Urinary bladder (tissue), 3 donors: ENCODE measurements around a stretch of chr10.

- PRO-cap = no peak
- RAMPAGE, long total RNA = no peak
Observed at GRCh38 chr10:84191136-84191434, 3.3 kb upstream of the CDHR1 start.

- PRO-cap = no peak
- RAMPAGE, long total RNA = no peak
Observed at GRCh38 chr10:84195928-84196596, 1.7 kb downstream of the CDHR1 start.

- PRO-cap = unidirectional peak, minus-strand start at chr10:84330245
- RAMPAGE, long total RNA = no peak
Observed at GRCh38 chr10:84329969-84331110, 2.0 kb downstream of the CCSER2 start.

DNA sequence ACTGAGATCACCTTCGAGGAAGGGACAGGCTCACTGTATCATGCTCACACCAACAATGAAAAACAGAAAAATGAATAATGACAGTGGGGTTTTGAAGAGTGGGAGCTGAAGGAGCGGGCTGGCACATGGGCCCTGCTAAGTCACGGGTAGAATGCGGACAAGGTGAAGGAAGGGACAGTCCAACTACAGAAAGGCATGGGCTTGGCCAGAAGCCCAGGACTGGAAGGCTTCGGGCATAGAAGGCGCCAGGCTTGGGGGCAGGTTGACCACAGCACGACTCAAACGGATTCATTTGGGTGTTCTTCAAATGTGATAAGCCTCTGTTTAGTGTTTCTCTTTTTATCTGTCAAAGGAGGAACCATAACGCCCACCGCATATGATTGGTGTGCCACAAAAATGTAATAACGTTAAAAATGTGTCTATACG, 509.5 kb downstream of the CCSER2 start:
- PRO-cap = no peak
- RAMPAGE, long total RNA = no peak

GRCh38 chr10:86163306-86163892, 203.2 kb downstream of the GRID1 start:
- PRO-cap = no peak
- RAMPAGE, long total RNA = no peak

GRCh38 chr10:86389307-86390101, 22.9 kb upstream of the GRID1 start:
- PRO-cap = no peak
- RAMPAGE, long total RNA = no peak

GRCh38 chr10:86446103-86446622, 75.4 kb downstream of the WAPL start:
- PRO-cap = no peak
- RAMPAGE, long total RNA = no peak

DNA sequence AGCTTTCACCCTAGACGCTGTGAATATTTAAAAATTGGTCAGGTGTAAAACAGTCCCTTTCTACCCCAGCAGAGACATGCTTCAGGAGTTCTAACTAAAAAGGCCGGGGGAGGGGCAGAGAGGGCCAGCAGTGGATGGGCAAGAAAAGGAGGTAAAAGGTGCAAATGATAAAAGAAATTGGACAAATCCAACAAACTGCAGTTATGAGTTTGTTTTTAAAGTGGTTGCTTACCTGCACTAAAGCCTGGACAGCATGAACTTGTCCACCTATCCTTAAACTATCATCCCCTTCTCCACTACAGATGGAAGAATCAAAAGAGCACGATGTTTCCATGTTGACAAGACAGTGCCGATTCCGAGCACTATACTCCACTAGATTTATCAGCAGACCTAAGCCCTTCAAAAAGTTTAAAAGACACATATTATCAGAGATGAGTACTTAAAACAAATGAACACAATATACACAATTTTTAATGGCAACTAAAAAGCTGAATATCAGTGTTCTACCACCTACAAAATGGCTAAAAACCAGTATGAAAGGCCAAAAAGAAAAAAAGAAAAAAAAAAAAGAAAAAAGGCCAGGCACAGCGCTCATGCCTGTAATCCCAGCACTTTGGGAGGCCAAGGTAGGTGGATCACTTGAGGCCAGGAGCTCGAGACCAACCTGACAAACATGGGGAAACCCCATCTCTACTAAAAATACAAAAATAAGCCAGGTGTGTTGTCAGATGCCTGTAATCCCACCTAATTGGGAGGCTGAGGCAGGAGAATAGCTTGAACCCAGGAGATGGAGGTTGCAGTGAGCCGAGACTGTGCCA, 69.6 kb downstream of the WAPL start:
- PRO-cap = no peak
- RAMPAGE, long total RNA = no peak

- PRO-cap = no peak
- RAMPAGE, long total RNA = no peak
Observed at GRCh38 chr10:86499723-86500980, 21.4 kb downstream of the WAPL start.

GRCh38 chr10:86673669-86674394, 5.5 kb downstream of the LDB3 start:
- PRO-cap = no peak
- RAMPAGE, long total RNA = no peak

DNA sequence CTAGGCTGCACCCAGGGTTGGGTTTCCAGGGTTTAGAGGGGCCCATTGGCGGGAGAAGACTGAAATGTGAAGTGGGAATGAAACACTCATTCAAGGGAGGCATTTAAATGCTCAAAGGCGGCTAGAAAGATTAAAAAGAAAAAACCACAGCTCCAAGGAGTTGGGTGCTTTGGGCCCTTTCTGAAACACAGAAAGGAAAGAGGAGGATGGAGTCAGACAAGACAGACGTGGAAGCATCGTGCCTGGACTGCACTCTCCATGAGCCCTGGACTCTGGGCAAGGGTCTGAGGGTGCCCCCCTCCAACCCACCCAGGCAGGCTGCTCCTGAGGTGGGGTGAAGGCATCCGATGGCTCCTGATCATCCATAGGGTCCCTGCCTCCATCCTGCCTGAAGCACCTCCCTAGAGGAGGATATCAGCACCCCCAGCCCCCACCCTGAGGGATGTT, 6.3 kb downstream of the LDB3 start:
- PRO-cap = no peak
- RAMPAGE, long total RNA = no peak

DNA sequence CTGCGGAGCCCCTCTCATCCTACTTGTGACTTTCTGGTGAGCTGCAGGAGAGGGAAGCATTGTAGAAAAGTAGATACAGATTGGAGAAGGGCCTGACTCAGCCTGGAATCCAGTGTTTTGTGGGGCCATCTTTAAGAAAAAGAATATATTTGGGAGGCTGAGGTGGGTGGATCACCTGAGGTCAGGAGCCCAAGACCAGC, 15.7 kb upstream of the BMPR1A start:
- PRO-cap = no peak
- RAMPAGE, long total RNA = no peak

- PRO-cap = no peak
- RAMPAGE, long total RNA = no peak
Observed at GRCh38 chr10:86851274-86852113, 95.1 kb downstream of the BMPR1A start.

DNA sequence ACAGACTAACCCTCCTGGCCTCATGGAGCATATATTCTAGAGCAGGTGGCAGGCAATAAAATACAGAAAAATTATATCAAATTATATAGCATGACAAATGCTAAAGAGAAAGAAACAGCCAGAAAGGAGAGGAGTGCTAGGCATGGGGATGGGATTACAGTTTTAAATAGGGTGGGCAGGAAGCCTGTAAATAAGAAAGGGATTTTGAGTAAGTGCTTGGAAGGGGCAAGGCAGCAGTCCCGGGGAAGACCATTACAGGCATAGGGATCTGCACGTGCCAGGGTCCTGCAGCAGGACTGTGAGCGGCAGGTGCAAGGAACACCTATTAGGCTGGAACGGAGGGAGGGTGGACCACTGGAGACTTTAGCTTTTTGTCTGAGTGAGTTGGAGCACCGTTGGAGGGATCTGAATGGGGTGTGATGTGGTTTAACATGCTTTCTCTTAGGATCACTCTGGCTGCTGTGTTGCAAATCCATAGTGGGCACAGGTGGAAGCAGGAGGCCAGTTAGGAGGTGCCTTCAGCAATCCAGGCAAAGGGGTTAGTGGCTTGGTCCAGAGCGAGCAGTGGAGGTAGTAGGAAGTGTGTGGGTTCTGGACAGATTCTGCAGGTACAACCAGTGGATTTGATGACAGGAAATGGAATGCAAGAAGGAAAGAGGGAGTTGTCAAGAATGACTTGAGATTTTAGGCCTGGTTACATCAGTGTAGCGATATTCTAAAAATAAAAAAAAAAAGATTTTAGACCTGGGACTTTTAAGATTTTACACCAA, 95.2 kb downstream of the MMRN2 start:
- PRO-cap = no peak
- RAMPAGE, long total RNA = no peak

- PRO-cap = no peak
- RAMPAGE, long total RNA = no peak
Observed at GRCh38 chr10:86872565-86873235, 84.7 kb downstream of the MMRN2 start.

GRCh38 chr10:86923187-86924089, 34.0 kb downstream of the MMRN2 start:
- PRO-cap = no peak
- RAMPAGE, long total RNA = no peak

DNA sequence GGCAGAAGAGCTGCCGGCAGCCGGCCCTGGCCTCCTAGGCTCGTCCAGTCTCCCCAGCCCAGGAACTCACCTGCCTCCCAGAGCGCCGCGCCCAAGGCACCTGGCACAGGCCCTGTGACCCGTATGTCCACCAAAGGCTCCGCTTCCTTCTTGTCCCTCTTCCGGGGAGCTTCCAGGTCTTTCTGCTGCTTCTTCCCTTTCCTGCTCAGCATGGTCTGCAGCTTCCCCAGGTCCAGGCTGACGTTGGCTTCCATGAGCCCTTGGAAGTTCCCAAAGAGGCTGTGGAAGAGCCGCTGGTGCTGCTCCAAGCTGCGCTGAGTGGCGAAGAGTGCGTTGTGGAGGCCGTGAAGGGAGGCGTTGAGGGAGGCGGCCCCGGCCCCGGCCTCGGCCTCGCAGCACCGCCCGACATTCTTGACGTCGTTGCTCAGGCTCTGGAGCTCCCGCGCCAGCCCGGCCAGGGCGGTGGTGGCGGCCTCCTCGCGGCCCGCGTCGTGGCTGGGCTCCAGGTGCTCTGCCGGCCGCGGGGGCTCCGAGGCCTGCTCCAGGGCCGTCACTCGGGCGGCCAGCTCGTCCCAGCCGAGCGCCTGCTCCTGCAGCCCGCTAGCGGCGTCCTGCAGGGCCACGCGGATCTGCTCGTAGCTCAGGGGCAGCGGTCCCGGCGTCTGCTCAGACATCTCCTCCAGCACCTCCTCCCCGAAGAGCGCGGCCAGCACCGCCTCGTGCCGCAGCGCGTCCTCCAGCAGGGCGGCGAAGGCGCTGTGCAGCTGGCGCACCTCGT, 15.0 kb downstream of the MMRN2 start:
- PRO-cap = no peak
- RAMPAGE, long total RNA = no peak

- PRO-cap = no peak
- RAMPAGE, long total RNA = no peak
Observed at GRCh38 chr10:86953758-86954121, 3.7 kb downstream of the MMRN2 start.

- PRO-cap = bidirectional peak, plus-strand start at chr10:86970007, minus-strand start at chr10:86969918
- RAMPAGE, long total RNA = no peak
Observed at GRCh38 chr10:86969712-86970076, 1.4 kb downstream of the ADIRF start.

GRCh38 chr10:87008255-87008754, 11.8 kb upstream of the FAM25A start:
- PRO-cap = no peak
- RAMPAGE, long total RNA = no peak